GM12891 (cell line): ENCODE measurements around the genes NUP35 and FSIP2.

DNA sequence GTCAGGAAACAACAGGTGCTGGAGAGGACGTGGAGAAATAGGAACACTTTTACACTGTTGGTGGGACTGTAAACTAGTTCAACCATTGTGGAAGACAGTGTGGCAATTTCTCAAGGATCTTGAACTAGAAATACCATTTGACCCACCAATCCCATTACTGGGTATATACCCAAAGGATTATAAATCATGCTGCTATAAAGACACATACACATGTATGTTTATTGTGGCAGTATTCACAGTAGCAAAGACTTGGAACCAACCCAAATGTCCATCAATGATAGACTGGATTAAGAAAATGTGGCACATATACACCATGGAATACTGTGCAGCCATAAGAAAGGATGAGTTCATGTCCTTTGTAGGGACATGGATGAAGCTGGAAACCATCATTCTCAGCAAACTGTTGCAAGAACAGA, 53.6 kb downstream of the UBE2E3 start:
- RRBS: no CpG with 5 or more reads among the region's 1 CpG

- RRBS: no CpG with 5 or more reads among the region's 4 CpGs
These were observed 165.6 kb downstream of the UBE2E3 start for GRCh38 chr2:181145984-181146508.

DNA sequence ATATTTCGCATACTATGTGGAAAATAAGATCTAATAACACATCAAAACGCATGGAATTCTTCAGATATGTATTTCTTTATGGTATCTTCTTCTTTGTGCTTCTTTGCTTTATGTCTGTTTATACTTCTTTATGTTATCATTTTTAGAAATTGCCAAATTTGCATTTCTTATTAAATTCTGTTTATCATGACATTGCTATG, 75.8 kb upstream of the ITGA4 start:
- RRBS: no CpG with 5 or more reads among the region's 2 CpGs

GRCh38 chr2:181466995-181467728, 10.0 kb downstream of the ITGA4 start:
- RRBS: no CpG with 5 or more reads among the region's 3 CpGs

DNA sequence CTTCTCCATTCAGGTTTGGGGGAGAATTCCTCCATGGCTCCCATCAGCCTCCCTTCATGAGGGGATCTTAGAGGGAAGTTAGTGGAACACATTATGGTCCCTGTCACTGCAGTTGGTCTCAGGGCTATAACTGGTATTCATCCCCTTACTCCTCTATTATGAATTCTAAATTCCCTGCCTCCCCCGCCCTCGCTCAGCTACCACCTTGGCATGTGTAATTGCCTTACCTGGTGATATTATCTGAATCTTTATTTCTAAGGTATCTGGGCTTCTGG, 48.4 kb upstream of the NEUROD1 start:
- RRBS: no CpG with 5 or more reads among the region's 2 CpGs

DNA sequence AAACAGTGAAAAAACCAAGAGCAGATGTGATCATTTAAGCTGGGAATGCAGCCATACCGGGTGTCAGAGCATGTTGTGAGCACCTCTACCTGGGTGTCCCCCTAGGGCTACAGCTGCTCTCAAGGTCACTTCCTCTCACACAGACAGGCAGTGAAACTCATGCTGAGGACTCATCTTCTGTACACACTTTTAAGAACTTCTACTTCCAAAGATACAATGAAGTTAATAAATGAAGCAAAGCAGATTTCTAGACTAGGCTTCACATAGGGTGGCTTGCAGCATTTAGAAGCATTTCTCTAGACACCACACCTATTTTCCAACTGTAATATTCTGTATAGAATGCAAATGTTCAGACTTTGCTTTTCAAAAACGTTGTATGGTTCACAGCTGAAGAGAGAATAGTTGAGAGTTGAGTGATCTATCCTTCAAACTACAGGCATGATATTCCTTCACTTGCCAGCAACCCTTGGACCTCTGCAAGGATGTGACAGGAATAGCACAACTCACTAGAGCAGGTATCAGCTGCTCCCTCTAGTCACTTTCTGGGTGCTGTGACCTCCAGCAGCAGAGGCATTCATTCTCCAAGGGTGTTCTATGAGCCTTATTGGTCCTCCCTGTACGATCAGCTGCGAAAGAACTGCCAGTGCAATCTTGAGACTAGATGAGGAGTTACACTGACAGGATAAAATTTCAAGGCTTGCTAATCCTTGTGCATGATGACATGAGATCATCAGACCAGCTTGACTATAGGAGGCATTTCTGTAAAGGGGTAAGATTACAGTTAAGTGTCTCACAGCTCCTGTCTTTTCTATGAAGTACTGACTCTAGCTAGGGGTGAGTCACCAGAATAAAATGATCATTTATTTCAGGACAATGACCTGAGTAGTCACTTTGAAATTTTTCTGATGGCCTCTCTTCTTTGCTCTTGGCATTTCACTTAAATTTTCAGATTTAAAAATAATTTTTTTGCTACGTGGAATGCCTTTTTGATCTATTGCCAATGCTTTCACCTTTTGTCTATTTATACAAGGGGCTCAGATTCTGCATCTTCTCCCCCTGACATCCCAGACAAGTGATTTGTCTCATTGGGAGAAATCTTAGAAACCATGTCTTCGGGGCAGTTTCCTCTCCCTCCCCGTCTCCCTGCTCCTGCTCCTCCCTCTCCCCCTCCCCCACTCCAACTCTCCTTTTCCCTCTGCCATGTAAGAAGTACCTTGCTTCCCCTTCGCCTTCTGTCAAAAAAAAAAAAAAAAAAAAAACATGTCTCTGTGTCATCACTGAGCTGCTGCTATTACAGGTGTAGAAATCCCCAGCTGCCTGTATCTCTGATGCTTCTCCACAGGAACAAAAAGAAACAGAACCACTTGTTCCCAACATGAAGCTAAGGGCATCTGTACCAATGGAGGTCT, 49.0 kb upstream of the FRZB start:
- RRBS: no CpG with 5 or more reads among the region's 8 CpGs

- RRBS: no CpG with 5 or more reads among the region's 1 CpG
These were observed 68.1 kb upstream of the FRZB start for GRCh38 chr2:182934520-182934986.

- RRBS: no CpG with 5 or more reads among the region's 12 CpGs
These were observed 406 bp upstream of the DUSP19 start for GRCh38 chr2:183078114-183078568.

- RRBS: no CpG with 5 or more reads among the region's 3 CpGs
These were observed 6.9 kb upstream of the NUP35 start for GRCh38 chr2:183117222-183117803.

GRCh38 chr2:183124095-183125358, at the start of gene NUP35:
Gene NUP35 (plus strand): TSS chr2:183124443.
- RRBS: 8% methylated on average over 2 of the region's 64 CpGs

DNA sequence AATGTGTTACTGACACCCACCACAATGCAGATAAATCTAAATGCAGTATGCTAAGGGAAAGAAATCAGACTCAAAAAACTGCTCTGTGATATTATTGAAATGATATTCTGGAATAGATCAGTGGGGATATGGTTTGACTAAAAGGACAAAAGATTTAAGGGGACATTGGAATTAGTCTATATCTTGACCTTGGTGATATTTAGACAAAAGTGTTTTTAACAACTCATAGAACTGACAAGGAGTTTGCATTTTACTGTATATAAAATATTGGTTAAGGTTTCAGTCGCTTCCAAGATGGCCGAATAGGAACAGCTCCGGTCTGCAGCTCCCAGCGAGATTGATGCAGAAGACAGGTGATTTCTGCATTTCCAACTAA, 449.1 kb upstream of the FSIP2 start:
- RRBS: no CpG with 5 or more reads among the region's 4 CpGs

DNA sequence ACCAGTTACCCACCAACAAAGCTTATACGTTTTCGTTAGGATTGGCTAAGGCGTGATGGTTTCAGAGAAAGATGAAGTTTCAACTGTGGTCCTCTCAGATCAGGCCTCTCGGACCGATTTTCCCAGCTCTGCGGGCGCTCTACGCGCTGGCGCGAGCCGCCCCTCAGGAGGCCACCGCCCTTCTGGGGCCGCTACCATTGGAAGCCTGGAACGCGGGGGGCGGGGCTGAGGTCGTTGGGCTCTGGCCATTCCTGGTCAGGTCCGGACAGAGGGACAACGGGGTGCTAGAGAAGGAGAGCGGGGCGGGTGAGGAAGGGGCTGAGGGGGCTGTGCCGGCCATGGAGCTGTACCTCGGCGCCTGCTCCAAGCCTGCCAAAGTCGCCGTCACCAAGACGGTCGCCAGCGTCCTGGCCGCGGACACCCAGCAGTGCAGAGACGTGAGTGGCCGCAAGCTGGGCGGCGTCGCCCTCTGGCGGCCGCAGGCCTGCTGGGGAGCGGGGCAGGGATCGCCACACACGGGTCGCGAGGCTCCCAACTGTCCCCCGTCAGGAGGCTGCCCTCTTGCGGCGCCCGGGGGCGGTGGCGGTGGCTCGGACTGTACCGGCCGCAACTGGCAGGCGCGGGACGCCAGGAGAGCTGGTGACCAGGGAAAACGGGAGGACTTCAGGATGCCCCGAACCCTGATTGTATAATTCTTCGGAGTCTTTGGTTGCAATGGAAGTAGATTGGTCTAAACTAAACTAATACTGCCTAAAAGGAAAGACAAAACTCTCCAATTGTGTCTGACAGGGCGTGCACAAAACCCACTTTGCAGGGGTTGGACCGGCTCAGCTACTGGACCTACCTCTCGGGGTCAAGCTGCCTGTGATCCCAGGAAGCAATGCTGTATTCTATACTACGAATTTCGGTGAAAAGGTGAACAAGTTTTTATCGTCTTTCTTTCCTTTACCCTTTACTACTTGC, at the start of gene FSIP2:
FSIP2 (plus strand) TSS at position 248 of the 963 bp plus-strand sequence.
- RRBS: 10% methylated on average over 2 of the region's 65 CpGs

DNA sequence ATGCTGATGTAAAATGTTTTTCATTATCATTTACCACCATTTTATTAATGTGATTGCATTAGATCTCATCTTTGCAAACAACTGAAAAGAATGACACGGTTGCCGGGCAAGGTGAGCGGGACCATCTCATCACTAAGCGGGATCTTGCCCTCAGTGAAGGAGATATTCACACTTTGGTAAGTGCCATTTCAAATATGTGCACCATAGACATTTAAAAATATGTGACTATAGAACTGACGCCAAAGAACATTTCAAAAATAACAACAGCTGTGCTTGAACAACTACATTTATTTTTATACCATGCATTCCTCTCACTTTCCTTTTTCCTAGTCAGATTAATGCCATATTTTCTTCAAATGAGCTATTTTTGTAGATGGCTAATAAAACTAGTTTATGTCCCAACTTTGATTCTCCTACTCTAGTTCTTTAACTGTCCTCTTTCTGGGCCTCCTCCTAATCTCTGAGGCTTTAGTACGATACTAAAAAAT, 24.2 kb upstream of the FAM171B start:
- RRBS: no CpG with 5 or more reads among the region's 6 CpGs

DNA sequence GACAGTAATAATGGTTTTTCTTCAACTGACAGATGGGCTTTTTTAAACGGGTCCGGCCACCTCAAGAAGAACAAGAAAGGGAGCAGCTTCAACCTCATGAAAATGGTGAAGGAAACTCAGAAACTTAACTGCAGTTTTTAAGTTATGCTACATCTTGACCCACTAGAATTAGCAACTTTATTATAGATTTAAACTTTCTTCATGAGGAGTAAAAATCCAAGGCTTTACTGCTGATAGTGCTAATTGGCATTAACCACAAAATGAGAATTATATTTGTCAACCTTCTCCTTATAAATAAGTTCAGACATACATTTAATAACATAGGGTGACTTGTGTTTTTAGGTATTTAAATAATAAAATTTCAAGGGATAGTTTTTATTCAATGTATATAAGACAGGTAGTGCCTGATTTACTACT, 16.7 kb upstream of the FAM171B start:
- RRBS: no CpG with 5 or more reads among the region's 2 CpGs

DNA sequence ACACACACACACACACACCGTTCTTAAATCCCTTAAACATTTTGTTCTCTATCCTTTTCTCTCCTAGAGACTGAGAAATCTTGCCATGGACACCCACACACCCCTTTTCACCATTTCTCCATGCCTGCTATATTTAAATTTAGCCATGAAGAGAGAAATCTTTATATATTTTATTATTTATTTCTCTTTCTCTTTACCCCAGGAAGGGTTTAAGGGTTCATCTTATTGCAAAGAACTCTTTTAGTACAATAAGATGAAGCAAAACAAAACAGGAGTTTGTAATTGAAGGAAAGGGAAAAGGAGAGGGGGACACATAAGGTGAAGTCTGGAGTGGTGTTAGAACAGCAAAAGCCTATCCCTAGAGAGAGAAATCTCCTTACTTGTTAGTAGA, 912 bp downstream of the FAM171B start:
- RRBS: no CpG with 5 or more reads among the region's 1 CpG

DNA sequence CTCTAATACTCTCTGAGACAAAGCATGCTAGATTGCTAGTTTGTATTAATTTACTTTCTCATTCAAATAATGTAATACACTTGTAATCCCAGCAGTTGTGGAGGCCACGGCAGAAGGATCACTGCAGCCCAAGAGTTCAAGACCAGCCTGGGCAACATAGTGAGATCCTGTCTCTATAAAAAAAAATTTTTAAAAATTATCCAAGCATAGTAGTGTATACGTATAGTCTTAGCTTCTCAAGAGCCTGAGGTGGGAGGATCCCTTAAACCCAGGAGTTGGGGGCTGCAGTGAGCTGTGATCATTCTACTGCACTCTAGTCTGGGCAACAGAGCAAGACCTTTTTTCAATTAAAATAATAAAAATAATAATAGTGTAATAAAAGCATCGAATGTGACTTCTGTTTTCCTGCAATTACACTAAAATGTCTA, 90.0 kb downstream of the CALCRL start:
- RRBS: no CpG with 5 or more reads among the region's 3 CpGs

- RRBS: no CpG with 5 or more reads among the region's 16 CpGs
These were observed 21.5 kb downstream of the TFPI start for GRCh38 chr2:187532469-187533365.

DNA sequence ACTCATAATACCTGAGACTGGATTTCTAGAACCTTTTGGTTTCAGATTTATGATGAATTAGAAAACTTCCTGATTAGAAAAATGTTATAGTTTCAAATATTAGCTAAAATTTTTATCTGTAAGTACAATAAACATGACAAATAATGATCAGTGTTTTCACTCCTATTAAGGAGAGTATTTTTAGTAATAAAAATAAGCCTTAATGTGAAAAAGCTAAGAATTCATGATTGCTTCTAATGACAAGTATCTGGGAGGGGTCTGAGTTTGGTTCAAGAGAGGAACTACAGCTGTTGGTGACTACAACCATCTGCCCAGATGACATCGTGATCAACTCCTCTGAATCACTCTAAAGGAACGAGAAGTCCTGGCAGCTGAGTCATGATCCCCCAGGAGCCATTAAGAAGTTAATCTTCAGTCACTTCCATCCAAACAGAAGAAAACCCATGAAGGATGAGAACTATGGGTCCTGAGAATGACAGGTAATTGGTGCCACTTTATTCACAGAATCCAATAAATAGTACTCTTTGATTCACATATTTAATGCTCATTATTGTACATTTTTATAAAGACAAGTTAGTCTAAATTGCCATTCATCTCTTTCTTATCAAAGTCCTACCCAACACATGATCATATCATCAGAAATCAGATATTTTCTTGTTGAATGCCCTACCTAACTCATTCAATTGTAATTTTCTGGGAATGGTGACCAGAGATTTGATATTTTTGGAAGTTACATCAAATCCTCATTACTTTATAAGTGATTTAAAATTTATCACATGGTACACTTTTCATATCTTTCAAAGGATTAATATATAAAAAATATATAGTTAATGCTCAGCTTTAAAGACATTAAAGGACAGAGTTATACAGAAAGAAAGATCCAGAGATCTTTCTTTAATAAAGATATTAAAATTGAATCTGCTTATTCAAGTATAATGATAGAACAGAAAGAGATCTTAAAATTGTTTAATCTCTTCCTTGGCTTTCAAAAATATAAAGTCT, 6.7 kb downstream of the TFPI start:
- RRBS: no CpG with 5 or more reads among the region's 2 CpGs

DNA sequence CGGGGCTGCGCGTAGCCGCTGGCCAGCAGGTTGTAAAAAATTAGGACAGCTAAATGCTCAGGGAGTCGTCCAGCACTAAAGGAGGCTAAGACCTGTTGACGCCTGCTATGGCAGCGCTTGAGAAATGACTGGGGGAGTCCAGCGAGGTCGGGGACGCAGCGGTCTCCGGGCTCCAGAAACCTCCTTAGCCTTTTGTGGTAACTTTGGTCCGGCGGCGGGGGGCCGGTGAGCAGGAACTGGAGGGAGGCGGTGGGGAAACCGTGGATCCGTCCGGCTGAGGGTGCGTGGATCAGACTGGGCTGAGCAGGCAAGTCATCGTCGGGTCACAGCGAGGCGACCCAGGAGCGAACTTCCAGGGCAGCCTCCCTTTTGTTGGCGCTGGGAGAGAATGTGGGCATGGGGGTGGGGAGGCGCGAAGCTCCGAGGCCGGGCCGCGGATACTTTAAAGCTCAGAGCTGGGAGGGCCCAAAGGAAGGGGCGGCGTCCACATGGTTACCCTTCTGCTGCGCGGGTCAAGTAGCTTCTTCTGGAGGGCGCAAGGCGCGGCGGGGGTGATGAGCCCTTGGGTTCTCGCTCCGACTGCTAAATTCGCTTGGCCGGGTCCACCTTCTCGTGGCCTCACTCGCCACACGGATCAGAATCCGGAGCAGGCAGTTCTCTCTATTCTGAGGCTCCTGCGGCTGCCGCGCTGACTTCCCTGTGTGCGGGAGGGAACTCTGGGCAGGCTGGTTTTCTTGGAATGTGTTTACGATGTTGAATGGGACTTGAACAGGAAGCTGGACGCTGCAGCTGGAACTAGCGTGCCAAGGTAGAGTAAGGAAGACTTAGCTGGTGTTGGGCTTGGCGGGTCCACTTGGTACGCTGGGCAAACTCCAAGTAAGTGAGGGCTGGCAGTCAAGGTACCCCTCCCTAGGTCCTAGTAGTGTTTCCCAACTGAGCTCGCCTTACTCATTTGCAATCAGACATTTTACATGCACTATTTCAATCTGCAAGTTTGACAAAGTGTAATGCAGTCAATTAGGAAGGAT, 945 bp downstream of the GULP1 start:
- RRBS: no CpG with 5 or more reads among the region's 59 CpGs